A673 (cell line): ENCODE data around the genes PRKRA and PLEKHA3.

DNA sequence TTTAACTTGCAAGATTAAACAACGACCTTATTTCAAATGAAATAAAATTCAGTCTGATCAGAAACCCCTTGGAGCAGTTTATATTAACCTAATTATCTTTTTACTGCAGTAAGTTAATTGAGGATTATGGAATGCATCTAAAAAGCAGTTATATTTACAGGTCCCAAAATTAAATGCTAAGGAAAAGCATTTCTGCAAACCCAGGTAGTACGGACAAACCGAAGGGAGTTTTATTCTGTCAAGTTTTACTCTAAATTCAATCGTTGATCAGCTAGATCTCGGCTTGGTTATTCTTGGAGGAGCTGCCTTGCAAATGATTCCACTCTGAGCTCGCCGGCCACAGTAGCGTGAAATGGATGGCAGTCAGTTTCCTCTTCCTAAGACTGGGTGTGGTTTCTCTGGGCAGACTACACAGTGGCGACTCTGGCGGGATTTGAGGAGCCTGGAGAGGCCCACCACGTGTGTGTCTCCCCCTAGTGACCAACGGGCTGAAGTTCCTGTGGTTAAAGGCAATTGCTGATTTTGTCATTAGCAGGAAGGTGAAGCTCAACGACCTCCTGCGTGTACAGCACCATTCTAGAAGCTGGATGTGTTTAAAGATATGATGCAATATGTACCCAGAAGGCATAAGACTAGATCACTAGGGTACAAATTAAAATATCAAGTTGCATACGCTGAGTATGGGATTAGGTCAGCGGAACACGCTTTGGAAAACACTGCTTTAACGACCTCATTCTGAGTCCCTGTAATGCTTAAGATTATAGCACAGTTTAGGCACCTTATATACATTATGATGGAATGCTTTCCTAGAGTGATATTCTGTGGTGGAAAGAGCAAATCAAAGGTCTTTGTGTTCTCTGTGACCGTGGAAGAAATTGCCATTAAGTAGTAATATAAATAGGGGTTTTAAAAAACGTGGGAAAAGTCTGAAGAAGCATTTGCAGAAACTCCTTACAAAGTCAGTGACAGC lies 36.3 kb downstream of the PRKRA start:
- PRO-cap: bidirectional peak, plus-strand start at position 512 of the sequence, minus-strand start at position 344 of the sequence; bidirectional peak, plus-strand start at position 670 of the sequence, minus-strand start at position 585 of the sequence

DNA sequence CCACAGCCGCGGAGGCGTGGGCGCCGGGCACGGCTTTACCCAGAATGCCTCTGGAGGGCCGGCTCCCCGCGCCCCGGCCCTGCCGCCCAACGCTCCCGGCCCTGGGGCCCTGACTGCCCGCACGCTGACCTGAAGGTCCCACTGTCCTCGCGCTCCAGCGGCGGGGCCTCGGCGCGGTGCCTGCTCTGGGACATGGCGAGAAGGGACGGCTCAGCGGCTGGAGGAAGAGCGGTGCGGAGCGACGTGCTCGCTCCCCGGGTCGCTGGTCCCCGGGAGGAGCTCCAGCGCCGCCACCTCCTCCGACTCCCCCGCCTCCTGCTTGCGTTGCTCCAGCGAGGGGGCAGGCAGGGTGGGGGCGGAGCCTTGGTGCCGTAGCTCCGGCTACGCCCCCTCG lies at the start of gene PRKRA:
PRKRA (minus strand) TSS at position 339 of the 394 bp plus-strand sequence.
- PRO-cap: bidirectional peak, plus-strand start at position 42 of the sequence, minus-strand start outside the sequence; bidirectional peak, plus-strand start outside the sequence, minus-strand start at position 317 of the sequence

- PRO-cap: unidirectional peak, plus-strand start at chr2:178480199; bidirectional peak, plus-strand start at chr2:178480489, minus-strand start at chr2:178480427; unidirectional peak, minus-strand start at chr2:178480650; unidirectional peak, minus-strand start at chr2:178480719
Observed at GRCh38 chr2:178479944-178480945, at the start of gene PLEKHA3. Gene PLEKHA3 (plus strand): TSS chr2:178480457.

DNA sequence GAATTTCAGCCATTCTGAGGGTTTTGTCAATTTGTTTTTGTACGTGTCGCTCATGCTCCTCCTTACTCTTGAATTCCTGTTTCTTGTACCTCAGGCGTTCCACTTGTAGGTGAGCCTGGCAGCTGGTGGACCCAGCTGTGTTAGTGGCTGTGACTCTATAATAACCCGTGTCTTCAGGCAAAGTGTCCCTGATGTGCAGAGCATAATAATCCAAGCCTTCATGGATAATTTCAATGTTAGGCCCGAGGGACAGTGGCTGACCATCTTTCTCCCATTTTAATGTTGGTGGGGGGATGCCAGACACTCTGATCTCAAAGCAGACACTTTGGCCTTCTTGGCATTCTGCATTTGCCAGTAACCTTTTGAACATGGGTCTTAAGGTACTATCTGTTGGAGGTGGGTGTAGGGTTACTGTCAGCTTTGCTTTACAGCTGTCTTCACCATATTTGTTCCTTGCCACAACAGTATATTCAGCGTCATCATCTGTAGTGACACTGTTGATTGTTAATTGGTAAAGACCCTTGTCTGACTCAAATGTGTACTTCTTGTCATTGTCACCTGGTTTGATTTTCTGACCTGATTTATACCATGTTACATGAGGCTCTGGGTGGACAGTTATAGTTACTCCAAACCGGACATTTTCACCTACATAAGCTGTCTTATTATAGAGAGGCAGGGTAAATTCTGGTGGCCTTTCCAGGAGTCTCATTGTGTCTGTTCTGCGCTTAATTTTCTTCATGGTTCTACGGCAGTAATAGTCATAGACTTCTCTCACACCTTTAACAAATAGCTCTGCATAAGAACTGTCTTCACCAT lies 53.1 kb downstream of the PLEKHA3 start:
- PRO-cap: no peak

- PRO-cap: no peak
Observed at GRCh38 chr2:178568979-178569589, 88.8 kb downstream of the PLEKHA3 start.

DNA sequence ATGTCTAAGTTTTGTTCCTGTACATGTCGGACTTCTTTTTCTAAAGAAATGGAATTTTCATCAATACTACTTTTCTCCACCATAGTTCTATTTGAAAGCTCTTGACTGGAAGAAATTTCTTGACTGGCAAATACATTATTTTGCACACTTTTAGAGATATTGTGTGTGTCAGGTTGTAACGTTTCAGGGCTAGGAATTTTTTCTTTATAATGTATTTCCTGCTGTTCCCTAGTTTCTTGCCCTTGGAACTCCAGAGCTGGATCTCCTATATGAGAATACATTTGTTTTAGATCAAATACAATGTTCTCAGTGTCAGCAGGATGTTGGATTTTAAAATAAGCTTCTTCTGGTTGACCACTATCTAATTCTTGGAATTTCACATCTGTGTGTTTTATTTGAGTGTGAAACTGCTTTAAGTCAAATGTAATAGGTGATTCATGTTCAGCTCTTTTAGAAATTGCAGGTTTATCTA lies 58.9 kb downstream of the TTN start:
- PRO-cap: no peak

- PRO-cap: no peak
Observed at GRCh38 chr2:178775506-178776768, 31.3 kb downstream of the TTN start.

GRCh38 chr2:178800407-178800899 lies 6.8 kb downstream of the TTN start:
- PRO-cap: no peak

DNA sequence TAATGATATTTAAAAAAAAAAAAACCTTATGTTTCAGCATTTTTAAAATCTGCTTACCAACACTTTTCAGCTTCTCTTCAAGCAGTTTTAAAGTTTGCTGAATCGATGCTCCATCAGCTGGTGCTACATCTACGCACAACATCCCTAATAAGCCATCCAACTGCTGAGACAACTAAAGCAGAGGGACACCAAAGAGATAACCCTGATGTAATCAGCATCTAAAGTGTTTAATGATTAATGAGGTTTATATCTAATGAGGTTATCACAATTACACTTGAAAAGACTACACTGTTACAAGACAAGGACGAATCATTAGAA lies 73.7 kb upstream of the CCDC141 start:
- PRO-cap: no peak

DNA sequence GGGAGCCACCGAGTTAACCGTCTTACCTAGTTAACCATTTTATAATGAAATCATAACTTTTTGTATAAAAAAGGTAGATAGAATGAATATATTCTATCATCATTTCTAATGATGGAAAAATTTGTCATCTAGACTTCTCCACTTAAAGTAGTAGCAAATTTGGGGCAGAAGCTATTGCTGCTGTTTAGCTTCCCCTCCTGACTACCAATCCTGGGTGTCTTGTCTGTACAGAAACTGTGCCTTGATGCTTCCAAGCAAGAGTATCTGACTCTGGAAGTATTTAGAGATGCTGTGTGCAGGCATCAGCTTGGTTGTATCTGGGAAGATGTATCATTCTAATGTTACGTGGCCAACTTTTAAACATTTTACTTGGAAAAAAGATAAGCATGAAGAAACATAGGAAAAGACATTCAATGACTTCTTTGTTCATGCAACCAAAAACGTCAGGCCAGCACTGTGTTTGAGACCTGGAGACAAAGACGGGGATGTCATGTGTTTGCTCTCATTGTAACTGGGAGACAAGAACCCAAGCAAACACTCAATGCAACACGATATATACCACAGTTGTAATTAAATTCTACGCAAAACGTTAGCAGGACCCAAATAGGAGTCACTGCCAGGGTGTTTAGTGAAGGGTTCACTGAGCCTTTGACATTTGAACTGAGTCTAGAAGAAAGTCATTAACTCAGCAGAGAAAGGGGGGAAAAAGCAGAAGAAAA lies 8.8 kb upstream of the SESTD1 start:
- PRO-cap: no peak

GRCh38 chr2:179594305-179594576 lies 267.2 kb downstream of the ZNF385B start:
- PRO-cap: no peak

DNA sequence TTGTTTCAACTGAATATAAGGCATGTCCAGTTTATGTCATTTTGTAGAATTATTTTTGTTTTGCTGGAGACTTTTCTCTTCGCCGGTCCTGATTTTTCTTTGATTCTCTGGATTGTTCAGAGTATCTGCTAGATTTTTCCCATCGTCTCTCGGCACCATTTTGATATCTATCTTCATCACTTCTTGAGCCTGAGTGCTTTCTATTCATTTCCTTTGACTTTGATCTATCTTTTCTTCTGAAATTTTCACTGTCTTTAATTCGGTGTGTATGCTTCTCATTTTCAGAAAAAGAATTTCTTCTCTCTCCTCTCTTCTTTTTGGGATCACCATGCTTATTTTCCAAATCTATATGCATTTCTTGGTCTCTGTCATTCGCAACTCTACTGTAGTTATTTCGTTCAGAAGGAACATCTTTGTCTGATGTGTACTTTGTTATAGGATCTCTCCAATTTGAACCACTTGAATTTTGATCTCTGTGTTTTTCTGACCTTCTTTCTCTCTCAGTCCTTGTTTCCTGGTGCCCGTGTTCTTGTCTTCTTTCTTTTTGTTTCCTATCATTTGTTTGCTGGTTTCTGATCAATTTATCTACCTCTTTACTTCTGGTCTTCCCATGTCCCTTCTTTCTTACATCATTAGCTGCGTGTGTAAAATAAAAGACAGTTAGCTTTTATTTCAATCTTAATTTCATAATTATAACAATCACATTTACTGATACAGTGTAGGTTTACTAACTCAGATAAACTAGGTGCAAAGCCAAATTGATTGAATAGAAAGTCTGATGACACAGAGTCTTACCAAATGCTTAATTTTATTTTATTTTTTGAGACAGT lies 61.8 kb downstream of the CWC22 start:
- PRO-cap: no peak

- PRO-cap: no peak
Observed at GRCh38 chr2:180057301-180057626, 50.2 kb upstream of the CWC22 start.

DNA sequence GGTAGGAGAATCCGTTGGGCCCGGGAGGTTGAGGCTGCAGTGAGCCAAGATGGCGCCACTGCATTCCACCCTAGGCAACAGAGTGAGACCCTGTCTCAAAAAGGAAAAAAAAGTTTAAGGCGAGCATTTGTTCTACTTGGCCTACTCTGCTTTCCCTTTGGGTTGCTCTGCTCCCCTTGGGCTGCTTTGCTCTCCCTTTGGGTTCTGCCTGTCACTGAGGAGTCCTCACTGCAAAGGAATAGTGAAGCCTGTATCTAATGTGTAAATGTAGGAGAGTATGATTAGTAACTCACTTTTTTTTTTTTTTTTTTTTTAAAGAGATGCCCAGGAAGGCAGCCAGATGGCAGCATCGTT lies 118.2 kb upstream of the CWC22 start:
- PRO-cap: no peak

DNA sequence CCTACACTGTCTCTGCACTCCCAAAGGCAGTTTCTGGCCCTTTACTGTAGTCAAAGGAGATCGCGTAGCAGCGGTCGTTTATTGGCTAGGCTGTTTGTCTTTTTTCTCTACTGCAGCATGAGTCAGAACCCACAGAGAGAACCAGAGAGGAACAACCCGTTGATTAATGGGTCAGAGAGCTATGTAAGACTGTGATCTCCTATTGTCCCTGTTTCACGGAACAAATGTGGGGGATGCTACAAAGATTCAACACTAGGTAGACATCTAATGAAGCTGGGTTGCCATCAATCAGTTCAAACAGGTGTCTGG lies 118.6 kb upstream of the CWC22 start:
- PRO-cap: no peak

DNA sequence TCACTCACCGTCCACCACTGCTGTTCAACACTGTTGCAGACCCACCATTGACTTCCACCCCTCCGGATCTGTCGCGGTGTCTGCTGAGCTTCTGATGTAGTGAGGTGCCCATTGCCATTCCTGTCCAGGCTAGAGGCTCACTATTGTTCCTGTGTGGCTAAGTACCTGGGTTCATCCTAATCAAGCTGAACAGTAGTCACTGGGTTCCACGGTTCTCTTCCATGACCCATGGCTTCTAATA lies 231.7 kb upstream of the CWC22 start:
- PRO-cap: unidirectional peak, plus-strand start at position 69 of the sequence

DNA sequence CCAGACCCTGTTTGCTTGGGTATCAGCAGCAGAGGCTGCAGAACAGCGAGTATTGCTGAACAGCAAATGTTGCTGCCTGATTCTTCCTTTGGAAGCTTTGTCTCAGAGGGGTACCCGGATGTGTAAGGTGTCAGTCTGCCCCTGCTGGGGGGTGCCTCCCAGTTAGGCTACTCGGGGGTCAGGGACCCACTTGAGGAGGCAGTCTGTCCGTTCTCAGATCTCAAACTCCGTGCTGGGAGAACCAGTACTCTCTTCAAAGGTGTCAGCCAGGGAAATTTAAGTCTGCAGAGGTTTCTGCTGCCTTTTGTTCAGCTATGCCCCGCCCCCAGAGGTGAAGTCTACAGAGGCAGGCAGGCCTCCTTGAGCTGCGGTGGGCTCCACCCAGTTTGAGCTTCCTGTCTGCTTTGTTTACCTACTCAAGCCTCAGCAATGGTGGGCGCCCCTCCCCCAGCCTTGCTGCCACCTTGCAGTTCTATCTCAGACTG lies 389.5 kb upstream of the UBE2E3 start:
- PRO-cap: no peak

DNA sequence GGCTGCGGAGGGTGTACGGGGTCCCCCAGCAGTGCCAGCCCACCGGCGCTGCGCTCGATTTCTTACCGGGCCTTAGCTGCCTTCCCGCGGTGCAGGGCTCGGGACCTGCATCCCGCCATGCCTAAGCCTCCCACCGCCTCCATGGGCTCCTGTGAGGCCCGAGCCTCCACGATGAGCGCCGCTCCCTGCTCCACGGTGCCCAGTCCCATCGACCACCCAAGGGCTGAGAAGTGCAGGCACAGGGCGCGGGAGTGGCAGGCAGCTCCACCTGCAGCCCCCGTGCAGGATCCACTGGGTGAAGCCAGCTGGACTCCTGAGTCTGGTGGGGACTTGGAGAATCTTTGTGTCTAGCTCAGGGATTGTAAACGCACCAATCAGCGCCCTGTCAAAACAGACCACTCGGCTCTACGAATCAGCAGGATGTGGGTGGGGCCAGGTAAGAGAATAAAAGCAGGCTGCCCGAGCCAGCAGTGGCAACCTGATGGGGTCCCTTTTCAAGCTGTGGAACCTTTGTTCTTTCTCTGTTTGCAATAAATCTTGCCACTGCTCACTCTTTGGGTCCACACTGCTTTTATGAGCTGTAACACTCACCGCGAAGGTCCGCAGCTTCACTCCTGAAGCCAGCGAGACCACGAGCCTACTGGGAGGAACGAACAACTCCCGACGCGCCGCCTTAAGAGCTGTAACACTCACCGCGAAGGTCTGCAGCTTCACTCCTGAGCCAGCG lies 288.7 kb upstream of the UBE2E3 start:
- PRO-cap: no peak

GRCh38 chr2:180983863-180984319 lies 3.5 kb downstream of the UBE2E3 start:
- PRO-cap: bidirectional peak, plus-strand start at chr2:180984035, minus-strand start at chr2:180983953

- PRO-cap: no peak
Observed at GRCh38 chr2:181142391-181142936, 162.1 kb downstream of the UBE2E3 start.